Placental epithelial cell (primary cell): ENCODE measurements around the genes IGBP1, P2RY4, FOXO4, OGT and PIN4.

DNA sequence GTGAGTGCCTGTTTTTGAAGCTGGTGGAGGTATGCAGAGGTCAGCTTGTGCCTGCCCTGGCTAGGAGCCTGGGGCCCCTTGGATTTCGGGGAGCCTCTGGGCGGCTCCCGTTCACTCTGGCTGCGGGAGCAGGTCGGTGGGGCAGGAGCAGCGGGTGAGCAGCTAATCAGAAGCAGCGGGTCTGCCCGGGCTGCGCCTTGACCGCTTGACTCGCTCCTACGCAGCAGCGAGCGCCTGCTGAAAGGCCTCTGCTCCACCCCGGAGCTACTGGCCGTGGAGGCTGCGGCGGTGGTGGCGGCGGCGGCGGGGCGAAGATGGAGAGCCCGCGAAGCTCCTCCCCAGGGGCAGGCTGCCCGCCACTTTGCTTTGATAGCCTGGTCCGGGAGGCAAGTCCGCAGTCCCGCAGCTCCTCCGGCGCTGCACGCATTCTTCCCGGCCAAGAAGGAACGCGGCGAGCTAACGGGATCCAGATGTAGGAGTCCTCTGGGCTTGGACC lies 36.7 kb downstream of the PJA1 start:
- CAGE, long polyA plus RNA, result no peak

DNA sequence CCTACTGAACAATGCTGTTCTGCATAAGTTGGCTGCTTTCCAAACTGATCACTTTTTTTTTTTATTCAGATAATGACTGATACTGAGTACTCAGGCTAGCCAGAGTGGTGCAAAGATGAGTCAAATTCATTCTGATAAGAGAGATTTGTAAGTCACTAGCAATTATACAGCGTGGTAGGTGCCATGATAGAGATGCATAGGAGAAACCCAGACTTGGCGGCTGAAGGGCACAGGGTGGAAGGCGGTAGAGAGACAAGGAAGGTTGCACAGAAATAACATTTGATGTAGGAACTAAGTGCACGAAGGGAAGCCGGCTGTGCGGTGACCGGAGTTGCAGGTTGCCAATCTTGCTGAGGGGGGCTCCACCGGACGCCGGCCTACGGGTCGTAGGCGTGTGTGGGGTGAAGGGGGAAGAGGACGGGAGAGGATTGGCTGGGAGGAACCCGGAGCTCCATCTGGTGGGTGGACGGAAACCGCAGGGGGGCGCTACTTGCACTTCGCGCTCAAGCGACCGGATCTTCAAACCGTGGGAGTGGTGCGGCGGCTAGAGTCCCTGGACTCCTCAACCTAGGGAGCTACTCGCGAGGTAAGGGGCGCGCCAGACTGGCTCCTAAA lies at the start of gene IGBP1:
TSS of gene IGBP1 (plus strand) at position 493 of the 615 bp plus-strand sequence.
- CAGE, long polyA plus RNA, result no peak

GRCh38 chrX:70165771-70166531 lies 11.3 kb upstream of the DGAT2L6 start:
- CAGE, long polyA plus RNA, result no peak

- CAGE, long polyA plus RNA, result no peak
These were observed at the start of gene P2RY4 for GRCh38 chrX:70260077-70260418. Gene P2RY4 (minus strand): TSS chrX:70260204.

DNA sequence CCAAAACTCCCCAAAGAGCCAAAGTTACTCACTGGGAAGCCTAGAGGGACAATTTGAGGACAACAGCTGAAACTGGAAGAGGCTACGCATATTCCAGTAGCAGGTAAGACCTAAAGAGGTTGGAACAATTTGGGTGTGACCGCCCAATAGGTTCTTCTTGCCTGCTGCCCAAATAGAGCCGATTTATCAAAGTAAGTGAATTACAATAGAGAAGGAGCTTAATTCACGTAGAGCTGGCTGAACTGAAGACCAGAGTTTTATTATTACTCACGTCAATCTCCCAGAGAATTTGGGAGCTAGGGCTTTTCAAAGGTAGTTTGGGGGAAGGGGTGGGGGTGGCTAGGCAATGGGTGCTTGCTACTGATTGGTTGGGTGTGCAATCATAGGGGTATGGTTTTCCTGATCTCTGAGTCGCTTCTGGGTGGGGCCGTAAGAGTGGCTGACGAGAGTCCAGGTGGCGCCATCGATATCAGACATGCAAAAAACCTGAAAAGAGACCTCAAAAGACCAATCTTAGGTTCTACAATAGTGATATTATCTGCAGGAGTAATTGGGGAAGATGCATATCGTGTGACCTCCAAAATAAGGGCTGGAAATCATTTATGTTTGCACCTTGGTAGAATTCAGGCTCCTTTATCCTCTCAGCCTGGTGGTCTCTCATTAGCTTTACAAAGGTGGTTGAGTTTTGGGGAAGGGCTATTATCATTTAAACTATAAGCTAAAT lies 39.0 kb upstream of the SLC7A3 start:
- CAGE, long polyA plus RNA, result no peak

GRCh38 chrX:71095514-71096734 lies at the start of gene FOXO4:
Gene FOXO4 (plus strand): TSS chrX:71095851.
- CAGE, long polyA plus RNA, result no peak

DNA sequence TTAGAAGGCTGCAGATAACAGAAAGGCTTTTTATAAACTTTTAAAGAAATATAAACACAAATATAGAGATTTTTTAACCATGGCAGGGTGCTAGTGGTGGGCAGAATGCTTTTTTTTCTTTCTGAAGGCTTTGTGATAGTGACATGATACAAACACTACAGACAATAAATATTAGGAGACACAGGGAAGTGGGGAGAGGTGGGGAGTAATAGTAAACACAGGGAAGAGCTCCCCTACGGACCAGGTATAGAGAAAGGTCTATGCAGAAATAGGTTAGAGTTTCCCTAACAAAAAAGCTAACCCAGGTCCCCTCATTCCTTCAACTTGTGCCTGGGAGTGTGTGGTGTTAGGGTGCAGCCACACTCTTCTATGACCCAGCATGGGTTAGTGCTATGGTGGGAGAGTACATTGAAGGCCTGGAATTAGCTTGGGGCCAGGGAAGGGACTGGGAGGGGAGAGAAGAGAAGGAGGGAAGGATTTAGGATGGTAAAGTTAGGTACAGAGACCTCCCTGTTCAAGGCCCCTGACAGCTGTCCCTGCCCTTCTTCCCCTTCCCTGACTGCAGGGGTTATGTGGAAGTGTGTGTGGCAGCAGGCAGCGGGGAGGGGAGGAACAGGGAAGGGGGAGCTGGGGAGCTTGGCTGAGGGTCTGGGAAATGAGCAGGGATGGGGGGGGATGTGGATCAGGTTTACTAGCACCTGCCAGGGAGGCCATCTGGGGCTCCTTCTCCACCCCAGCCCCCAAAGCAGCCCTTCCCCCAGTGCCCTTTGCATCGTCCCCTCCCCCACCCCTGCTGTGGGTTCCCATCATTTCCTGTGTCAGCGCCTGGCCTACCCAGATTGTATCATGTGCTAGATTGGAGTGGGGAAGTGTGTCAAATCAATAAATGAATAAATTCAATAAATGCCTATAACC lies 3.7 kb downstream of the CXorf65 start:
- CAGE, long polyA plus RNA, result no peak

- CAGE, long polyA plus RNA, result no peak
These were observed 1.4 kb upstream of the CXorf65 start for GRCh38 chrX:71107767-71108491.

DNA sequence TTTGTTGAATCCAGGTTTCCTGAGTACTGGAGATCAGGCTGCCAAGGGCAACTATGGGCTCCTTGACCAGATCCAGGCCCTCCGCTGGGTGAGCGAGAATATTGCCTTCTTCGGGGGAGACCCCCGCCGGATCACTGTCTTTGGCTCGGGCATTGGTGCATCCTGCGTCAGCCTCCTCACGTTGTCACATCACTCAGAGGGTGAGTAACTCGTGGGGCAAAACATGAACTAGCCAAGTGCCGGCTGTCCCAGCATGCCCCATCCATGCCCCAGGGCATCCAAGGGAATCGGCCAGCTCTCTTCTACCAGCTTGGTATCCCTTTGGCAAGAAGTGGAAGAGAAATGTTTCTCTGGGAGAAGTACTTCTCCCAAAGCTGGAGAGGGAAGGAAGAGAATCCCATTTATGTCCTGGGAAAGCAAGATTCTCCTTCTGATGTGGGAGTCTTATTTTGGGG lies 19.5 kb downstream of the NLGN3 start:
- CAGE, long polyA plus RNA, result no peak

- CAGE, long polyA plus RNA, result no peak
These were observed 8.0 kb upstream of the GJB1 start for GRCh38 chrX:71214817-71215624.

DNA sequence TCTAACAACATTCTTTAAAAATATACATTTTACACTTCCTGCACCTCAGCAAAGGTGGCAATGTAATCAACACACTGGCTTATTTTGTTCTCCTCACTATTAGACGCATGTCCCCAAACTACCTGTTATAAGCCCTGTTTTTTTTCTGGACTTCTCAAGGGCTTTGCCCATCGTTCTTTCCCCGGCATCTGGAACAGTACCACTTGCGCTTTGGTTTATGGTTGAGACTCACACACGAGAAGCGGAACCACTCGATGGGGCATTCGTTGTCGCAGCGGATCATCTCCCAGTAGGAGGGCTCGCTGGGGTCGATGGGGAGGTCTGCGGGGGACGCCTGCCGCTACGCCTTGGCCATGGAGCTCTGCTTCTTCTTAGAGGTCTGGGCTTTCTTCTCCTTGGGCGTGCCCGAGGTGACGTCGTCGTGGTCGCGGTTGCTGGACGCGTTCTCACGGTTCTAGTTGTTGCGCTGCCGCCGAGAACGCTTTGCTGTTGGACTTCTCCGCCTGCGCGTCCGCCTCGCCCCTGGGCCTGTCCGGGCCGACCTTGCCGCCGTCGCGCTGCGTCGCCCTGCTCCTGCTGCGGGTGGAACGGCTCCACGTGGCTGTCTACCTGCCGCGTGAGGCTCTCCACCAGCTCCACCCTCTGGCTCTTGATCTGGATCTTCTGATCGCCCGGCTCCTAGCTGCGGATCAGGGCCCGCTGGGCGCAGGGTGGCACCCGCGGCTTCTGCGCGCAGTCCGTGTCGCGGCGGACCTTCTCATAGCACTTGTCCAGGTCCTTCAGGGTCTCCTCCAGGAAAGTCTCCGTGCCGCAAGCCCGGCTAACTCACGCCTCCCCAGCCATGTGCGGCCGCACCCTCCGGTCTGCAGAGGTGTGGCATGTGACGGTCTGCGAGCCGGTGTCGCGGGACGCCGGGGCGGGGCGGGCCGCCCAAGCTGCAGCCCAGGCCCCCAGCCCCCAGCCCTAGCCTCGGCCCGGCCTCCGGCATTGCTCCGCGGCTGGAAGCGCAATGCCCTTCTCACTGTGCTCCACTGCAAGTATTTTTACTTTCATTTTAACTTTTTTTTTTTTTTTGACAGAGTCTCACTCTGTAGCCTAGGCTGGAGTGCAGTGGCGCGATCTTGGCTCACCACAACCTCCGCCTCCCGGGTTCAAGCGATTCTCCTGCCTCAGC lies 40.6 kb upstream of the OGT start:
- CAGE, long polyA plus RNA, result no peak

DNA sequence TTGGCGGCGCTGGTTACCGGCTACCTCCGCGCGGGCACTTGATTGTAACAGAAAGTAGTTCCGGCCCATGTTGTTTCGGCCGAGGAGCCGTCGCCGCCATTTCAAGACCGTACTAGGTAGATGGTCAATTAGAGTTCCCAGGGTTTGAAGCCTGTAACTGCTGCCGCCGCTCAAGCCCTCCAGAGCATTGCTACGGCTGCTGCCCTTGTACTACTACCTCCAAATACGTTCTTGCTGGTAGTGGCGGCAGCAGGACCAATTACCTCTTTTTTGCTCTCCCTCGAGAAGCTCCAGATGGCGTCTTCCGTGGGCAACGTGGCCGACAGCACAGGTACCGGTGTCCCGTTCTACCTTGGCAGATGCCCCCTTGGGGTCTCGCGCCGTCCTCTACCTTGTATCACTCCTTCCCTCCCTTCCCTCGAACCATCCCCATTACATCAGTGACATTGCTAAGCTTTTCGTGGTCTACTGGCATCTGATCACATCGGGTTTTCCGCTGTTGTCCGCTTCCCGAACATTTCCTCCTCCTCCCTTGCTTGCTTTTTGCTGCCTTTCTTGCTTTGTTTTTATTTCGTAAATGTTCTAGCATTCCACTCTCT lies at the start of gene OGT:
TSS of gene OGT (plus strand) at position 99 of the 599 bp plus-strand sequence.
- CAGE, long polyA plus RNA, result no peak

DNA sequence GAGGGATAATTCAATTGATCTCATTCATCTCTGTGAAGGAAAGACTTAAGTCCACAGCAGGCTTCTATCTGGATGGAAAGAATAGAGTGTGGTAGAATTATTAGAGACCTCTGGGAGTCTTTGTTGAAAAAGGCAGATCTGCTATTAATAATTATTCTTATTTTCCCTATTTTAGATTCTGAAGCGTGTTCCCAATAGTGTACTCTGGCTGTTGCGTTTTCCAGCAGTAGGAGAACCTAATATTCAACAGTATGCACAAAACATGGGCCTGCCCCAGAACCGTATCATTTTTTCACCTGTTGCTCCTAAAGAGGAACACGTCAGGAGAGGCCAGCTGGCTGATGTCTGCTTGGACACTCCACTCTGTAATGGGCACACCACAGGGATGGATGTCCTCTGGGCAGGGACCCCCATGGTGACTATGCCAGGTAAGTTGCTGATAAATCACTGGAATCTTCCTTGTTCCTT lies 10.9 kb upstream of the GCNA start:
- CAGE, long polyA plus RNA, result no peak

- CAGE, long polyA plus RNA, result no peak
These were observed 11.5 kb downstream of the CXCR3 start for GRCh38 chrX:71606721-71607283.

DNA sequence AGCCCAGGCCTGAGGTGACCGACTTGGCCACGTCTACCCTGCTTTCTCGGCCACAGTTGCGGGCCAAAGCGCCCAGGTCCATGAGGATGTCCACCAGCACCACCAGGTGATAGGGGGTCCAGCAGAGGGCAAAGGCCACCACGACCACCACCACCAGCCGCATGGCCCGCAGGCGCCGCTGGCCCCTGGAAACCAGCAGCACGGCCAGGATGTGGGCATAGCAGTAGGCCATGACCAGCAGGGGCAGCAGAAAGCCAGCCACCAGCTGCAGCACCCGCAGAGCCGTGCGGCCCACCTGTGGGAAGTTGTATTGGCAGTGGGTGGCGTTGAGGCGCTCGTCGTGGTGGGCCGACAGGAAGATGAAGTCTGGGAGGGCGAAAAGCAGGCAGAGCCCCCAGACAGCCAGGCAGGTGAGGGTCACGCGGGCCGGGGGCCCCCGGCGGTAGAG lies 1.7 kb downstream of the CXCR3 start:
- CAGE, long polyA plus RNA, result no peak

- CAGE, long polyA plus RNA, result no peak
These were observed 5.3 kb upstream of the CXCR3 start for GRCh38 chrX:71623707-71624001.

DNA sequence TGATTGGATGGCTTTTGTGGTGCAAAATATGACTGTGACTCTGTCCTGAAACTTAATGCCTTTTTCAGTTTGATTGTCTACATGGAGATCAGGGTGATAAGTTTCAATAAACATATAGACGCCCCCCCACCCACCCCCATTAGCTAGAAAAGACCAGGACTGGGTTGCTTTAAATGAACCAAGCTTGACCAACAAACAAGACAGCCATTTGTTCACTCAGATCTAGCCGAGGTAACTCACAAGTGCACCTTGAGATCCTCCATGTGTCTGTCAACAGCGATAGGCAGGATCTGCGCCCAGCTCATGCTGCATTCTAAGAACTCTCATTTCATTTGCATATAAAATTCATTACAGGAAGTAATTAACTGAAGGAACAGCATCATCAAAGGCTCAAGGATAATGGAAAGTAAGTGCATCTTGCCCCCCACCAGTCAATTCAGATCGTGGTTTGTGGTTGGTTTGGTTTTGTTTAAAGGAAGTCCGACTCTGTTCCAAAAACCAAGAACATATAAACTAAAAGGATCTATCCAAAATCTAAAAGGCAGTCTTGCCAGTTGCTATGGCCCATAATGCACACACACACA lies 37.3 kb upstream of the PIN4 start:
- CAGE, long polyA plus RNA, result no peak

DNA sequence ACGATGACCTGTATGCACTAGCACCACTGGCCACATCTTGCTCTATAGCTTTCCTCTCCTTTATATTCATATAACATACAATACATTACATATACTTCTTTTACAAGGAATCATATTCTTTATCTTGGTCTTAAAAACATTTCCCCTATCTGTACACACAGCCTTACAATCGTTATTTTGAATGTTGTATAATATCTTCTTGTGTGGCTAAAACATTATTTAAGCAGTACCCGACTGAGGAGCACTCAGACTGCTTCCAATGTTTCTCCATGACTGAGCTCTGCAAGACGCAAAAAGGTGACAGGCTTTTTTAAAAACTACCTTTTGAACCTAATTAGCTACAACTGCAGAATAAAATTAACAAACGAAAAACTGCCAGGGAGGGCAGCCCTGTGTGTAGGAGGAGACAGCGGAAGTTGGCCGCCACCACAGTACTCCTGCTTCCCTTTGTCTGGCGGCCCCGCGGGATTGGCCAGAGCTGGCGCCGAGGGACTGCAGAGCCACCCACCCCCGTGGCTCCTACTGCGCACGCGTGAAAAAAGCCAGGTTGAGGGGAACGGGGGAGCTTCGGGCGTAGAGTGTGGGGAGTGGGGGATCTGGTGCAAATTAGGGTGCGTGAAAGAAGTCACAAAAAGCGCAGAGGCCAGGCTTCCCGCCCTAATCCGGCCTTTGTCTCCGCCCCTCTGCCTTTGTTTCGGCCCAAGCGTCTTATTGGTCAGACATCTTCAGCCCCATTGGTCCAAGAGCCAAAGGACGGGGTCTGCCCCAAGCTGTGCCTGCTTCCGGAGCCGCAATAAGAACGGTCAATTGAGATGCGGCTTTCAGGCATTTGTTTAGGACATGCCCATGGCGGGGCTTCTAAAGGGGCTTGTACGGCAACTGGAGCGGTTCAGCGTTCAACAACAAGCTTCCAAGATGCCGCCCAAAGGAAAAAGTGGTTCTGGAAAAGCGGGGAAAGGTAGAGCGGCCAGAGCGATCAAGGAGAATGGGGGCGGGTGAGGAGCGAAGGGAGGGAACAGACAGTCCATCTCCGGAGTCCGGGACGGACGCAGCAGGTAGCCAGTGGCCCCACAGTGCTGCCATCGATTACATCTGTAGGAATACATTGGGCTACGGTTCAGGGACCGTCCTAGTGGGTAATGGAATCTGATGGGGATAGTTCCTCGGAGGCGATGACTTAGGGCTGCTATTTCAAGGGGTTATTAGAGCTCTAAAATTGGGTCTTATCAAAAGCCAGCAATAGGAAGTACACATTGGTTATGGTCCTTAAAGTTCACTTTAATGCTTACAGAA lies at the start of gene PIN4:
TSS of gene PIN4 (plus strand) at position 887 of the 1,293 bp plus-strand sequence.
- CAGE, long polyA plus RNA, result no peak

GRCh38 chrX:72376707-72377441 lies 71.2 kb upstream of the CITED1 start:
- CAGE, long polyA plus RNA, result no peak

GRCh38 chrX:72711978-72712920 lies 1.9 kb downstream of the PHKA1 start:
- CAGE, long polyA plus RNA, result no peak